Airway epithelial cell (primary cell): Measurements from ENCODE around the genes GAS7 and SCO1.

GRCh38 chr17:8792015-8792425, 7.1 kb downstream of the MFSD6L start:
- RAMPAGE, long total RNA, result no peak

GRCh38 chr17:8946614-8947071, 18.9 kb downstream of the PIK3R5 start:
- RAMPAGE, long total RNA, result no peak

- RAMPAGE, long total RNA, result no peak
These were observed 14.3 kb downstream of the PIK3R5 start for GRCh38 chr17:8951068-8951691.

DNA sequence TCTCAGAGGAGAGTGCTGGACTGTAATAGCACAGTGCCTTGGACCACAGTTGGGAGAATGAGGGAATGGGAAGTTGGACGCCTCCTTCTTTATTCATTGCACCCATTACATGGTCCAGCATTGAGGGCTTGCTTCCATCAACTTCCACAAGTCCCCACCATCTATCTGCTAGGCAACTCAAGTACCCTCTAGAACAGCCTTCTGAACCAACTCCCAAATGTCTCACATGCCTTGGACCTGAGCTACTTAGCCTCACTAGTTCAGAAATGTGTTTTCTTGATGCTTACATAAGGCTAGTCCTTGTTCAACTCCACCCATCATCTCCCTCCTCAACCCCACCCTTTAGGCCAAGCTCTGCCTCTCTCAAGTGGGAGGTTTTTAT, 12.5 kb downstream of the PIK3R5 start:
- RAMPAGE, long total RNA, result no peak

GRCh38 chr17:9184957-9185690, 163.8 kb downstream of the NTN1 start:
- RAMPAGE, long total RNA, result no peak

DNA sequence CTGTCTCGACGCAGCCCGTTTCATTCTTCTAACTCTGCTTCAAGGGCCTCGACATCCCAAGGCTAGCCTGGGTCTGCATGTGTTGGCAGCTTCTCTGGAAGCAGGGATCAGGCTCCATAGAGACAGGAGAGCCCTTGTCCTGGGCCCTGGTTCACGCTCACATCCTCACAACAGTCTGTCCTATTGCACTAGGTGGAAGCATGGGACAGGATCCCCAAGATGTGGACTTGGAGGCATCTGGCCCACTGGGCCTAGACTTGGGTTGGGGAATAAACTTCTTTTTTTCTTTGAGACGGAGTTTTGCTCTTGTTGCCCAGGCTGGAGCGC, 226.7 kb downstream of the NTN1 start:
- RAMPAGE, long total RNA, result no peak

- RAMPAGE, long total RNA, result no peak
These were observed 16.6 kb downstream of the GLP2R start for GRCh38 chr17:9842198-9842914.

GRCh38 chr17:9959275-9959941, 54.3 kb upstream of the RCVRN start:
- RAMPAGE, long total RNA, result no peak

DNA sequence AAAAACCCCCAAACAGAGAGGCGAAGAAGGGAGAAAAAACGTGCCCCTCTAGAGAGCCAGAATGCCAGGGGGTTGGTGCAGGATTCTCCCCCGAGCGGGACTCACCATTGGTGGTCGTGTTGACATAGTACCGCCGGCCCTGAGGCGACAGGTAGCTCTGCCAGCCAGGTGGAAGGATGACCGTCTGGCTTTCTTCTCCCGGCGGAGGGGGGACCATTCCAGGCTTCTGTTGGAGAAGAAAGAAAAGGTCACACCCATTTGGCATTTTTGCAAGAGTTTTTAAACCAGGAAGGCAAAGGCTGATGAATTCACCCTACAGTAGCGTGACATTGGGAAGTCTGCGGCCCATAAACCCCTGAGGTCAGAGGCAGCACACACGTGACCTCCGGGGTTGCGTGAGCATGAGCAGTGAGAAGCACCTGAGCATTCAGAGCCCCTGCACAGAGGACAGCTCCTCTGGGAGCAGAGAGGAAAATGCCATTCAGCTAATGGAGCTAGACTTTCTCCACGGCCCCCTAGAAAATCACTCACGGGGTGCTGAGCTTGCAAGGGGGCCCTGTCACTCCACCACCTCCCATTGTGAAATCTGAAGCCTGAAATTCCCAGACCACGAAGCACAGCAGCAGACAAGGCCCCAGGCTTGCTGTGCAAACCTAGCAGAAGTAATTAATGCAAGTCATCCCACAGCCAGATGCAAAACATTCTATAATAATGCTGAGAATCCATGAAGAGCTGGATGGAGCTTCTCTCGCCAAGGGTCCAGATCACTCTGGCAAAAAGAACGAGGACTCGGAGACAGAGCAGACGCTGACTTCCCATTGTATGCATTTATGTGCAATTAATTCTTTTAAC, 114.8 kb upstream of the RCVRN start:
- RAMPAGE, long total RNA, result no peak

DNA sequence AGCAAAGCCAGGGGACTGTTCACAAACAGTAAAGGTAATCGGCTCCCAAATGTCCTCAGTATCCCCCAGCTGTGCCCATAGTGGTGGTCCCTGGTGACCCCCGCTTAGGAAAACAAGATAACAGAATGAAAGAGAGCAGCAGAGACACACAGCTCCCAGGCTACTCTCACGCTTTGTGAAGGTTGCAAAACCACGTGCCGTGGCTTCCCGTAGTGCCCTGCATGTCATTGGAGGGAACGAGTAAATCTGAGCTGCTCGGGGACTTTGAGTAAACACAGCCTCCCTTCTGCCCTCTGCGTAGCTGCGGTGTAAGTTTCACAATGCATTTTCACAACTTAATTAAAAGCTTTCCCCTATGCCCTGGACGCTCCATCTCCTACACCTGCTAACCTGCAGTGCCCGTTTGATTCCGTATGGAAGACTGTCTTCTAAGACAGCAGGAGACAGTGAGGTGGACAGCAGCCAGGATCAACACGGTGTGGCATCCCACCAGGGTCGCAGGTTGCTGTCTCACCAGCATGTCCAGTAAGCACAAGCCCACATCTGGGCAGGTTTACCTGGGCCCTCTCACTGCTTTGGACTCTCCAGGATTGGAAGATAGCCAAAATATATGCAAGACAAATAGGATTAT, 116.2 kb upstream of the RCVRN start:
- RAMPAGE, long total RNA, result no peak

- RAMPAGE, long total RNA, result no peak
These were observed 146.2 kb upstream of the RCVRN start for GRCh38 chr17:10051248-10051606.

DNA sequence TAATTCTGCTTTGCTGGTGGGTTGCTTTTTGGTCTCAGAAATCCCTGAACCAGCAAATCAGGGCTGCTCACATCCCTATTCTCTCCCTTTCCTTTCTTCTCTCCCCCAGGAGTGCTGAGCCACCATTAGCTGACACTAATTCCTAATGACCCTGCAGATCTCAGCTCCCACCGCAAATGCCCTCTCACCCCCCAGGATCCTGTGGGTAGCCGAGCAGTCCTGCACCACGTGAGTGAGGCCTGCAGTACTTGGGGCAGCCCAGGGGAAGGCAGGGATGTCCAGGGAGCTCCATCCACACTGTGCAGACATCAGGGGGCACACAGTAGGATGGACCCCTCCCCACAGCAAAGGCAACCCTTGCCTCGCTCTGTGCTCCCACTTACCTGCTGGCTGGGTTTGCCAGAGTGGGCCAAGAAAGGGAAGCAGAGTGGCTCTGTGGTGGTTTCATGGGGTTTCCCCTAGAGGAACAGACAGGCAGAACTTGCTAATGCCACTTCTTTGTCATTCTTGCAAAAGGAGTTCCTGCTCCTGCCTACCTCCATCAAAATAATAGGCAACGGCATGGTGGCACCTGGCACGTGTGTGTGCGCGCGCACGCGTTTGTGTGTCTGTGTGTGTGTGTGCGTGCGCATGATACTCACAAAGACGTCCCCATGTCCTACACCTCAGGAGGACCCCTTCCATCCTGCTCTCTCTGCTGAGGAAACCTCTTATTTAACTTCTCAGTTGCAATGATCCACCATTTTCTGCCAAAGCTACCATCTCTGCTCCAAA, 135.5 kb downstream of the GAS7 start:
- RAMPAGE, long total RNA, result no peak

- RAMPAGE, long total RNA, result no peak
These were observed at the start of gene GAS7 for GRCh38 chr17:10198315-10199378. Gene GAS7, minus strand, starts transcription at chr17:10198606.

DNA sequence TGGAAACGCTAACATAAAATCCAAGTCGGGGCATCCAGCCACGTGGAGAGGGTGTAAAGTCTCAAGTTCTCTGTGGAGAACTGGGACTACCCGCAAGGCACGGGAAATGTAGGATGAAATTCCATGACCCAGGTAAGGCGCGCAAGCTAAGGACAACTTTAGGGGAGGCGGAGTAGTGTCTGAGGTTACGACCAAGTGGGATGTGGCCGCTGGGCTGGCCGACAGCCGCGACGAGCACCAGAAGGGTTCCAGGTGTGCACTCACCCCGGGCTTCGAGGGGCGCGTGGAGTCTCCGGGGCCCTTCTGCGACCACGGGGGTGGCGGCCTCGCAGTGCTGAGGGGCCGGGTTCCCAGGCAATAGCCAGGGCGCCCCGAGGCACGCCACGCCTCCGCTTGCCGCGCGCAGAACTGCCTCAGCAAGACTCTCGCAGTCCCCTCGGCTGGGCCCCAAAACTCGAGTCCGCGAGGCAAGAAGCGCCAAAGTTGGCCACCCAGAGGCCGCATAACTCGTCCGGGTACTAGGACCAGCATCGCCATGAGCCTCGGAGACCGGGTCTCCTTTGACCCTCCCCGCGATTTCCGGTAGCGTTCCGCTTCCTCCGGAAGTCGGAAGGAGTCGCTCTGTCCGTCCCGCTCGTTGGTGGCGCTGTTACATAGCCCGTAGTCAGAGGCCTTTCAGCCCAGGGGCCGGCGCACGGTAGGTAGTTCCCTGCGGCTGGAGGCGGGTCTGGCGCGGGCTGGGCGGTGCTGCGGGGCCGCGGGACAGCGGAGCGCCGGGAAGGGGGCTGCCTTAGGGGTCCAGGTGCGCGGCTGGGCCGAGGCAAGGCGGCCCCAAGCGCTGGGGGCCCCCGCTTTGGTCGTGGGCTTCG, at the start of gene SCO1:
SCO1 (minus strand) TSS at position 563 of the 869 bp plus-strand sequence.
- RAMPAGE, long total RNA, result start-site peak on the minus strand centred at position 555 of the sequence, 36 bp wide, 877 and 54 reads in 2 replicates

GRCh38 chr17:10730189-10730564, 354 bp upstream of the TMEM220 start:
- RAMPAGE, long total RNA, result no peak

DNA sequence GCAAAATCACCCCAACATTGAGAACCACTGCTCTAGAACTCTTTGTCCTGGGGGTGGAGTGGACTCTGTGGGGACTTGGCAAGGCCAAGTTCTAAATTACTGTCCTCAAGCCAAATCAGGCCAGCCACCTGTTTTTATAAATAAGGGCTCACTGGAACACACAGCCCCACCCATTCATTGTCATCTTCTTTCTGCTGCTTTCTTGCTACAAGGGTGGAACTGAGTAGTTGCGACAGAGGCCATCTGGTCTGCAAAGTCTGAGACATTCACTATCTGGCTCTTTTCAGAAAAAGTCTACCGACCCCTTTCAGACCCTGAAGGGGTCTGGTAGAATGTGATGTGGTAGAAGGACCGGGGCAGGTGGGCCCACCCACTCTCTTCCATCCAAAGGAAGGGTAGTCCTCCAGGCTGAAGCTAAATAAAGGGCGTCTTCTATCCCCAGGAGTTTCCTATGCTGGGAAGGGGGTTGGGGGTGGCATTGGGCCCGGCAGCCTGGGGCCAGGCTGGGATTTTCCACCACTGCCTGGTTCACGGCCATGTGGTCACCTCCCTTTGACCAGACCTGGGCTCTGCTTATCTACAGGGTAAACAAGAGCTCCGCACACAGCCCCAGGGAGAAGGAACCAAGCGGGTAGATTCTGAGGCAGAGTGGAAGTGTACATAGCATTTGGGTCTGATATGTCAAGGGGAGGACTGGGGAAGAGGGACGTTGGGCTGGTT, 27.0 kb upstream of the TMEM220 start:
- RAMPAGE, long total RNA, result no peak

DNA sequence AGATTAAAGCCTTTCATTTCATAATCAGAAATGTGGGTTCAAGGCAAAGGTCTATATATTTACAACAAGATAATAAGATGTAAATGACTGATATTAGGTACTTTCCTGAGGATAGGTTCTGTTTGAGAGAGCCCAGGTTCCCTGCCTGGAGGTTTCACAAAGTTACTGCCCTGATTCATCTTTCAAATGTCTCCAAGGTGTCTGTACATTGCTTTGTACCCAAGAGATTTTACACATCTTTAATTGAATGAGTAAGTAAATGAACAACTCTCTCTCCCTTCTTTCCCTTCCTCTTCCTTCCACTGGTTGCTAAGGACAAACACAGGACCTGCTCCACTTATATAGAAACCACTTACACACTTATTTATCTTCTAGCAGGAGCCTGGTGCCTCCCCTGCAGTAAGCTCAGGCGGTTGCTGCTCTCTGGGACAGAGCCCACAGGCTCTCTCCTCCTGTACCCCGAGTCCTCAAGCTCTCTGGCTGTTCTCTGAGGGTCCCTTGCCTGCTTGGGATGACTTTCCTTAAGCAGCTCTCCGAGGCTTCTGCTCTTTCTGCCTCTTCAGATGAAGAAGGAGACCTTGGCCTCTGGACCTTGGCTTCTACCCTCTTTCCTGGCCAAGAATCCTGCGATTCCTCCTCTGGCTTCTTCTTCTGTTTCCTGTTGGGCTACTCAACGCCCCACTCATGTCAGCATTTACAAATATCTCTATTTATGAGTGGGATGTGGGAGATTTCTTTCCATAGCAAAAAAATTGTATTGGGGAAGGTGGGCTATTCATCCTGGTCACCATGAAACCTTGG, 9.9 kb downstream of the PIRT start:
- RAMPAGE, long total RNA, result no peak

GRCh38 chr17:11925068-11925921, 72.0 kb downstream of the ZNF18 start:
- RAMPAGE, long total RNA, result no peak

GRCh38 chr17:11976281-11976944, 20.9 kb downstream of the ZNF18 start:
- RAMPAGE, long total RNA, result no peak

DNA sequence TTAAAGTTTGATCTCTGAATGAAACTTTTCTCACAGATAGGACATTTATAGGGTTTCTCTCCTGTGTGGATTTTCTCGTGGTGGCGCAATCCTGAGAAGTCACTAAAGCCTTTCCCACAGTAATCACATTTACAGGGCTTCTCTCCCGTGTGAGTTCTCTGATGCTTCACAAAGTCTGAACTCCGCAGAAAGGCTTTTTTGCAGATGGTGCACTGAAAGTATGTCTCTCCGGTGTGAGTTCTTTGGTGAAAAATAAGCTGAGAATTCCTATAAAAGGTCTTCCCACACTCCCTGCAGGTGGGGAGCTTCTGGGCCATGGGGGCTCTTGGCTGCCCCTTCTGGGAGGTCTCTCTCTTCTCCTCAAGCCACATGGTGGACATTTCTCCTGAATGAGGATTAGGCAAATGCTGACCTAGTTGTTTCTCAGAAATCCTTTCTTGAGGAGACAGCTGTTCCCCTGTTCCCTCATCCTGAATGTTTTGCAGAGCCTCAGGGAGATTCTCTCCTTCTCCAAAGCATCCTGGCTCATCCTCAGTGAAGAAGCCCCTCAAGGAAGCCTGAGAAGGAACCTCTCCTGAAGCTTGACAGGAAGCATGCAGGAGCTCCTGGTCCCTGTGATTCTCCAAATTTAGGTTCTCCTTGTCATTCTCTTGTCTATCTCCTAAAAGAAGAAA, 19.1 kb downstream of the ZNF18 start:
- RAMPAGE, long total RNA, result no peak